Mucosa of descending colon (tissue), 1 donor: ENCODE results near the genes OR11H1, IL17RA and TMEM121B.

DNA sequence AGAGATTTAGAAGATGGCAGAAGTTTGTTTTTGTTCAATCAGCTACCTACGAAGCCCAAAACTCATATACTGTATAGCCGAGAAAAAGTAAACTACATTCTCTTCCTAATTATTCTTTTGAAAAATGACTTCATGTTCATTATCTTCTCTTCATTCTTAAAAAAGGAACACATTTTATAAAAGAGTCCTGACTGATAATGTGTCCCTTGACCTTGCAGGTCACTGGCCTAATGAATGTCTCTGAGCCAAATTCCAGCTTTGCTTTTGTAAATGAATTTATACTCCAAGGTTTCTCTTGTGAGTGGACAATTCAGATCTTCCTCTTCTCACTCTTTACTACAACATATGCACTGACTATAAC lies at the start of gene OR11H1:
OR11H1 (plus strand) TSS at position 231 of the 361 bp plus-strand sequence.
- PRO-cap = no peak

- PRO-cap = no peak
Measured at GRCh38 chr22:16679633-16680059, 87.0 kb upstream of the CCT8L2 start.

DNA sequence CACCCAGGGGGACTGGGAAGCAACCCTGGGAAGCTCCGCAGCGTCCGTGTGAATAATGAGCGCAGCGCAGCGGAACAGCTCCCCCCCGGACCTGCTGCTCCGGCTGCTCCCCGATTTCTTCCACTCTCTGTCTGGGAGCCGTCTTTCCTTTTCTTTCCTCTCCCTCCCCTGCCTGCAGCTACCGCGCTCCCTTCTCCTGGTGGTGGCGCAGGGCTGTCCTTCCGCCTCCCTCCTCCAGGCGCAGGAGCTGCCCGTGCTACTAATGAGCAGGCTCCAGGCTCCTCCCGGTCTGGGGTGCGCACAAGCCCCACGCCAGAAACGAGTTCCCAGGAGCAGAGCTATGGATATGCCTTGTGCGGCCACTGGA lies 107.3 kb downstream of the XKR3 start:
- PRO-cap = no peak

- PRO-cap = bidirectional peak, plus-strand start at chr22:17084961, minus-strand start at chr22:17084826; unidirectional peak, plus-strand start at chr22:17085269
Measured at GRCh38 chr22:17084247-17085385, at the start of gene IL17RA. IL17RA (plus strand) TSS chr22:17085000.

DNA sequence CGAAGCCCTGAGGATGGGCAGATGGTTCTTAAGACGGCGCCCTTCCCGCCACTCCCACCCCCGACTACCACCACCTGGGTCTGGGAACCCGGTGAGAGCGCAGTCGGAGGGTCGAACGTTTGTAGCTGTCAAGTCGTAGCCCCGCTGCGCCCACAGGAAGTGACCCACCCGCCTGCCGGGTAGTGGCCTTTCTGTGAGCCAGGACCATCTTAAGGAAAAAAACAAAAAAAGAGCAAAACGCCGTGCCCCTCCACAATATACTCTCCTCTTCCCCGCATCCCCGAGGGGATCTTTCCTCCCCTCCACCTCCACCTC lies 1.1 kb downstream of the IL17RA start:
- PRO-cap = no peak

DNA sequence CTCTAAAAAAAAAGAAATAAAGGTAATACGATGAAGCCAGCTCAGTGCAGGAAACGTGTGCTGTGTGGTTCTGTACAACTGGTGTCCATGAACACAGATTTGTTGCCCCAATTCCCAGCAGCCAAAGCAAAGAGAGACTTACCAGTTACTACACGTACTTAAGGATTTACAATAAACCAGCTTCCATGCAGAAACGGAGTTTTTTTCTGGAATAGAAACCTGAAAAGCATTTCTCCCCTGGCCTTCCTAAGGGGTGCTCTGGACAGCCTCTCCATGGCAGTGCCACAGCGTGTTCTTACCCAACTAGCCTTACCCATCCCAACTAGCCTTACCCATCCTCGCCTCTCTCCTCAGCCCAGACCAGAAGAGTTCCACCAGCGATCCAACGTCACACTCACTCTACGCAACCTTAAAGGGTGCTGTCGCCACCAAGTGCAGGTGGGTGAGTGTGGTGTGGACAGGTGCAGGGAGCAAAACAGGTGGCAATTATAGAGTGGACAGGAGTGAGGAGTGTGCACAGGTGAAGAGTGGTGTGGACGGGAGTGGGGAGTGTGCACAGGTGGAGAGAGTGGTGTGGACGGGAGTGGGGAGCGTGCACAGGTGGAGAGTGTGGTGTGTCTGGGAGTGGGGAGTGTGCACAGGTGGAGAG lies 17.9 kb downstream of the TMEM121B start:
- PRO-cap = no peak

GRCh38 chr22:17106561-17107116 lies 14.5 kb downstream of the TMEM121B start:
- PRO-cap = no peak

GRCh38 chr22:17120714-17122080 lies at the start of gene TMEM121B:
TMEM121B (minus strand) TSS chr22:17121360.
- PRO-cap = no peak

- PRO-cap = unidirectional peak, minus-strand start at chr22:17369062
Measured at GRCh38 chr22:17368462-17369379, 539 bp upstream of the CECR2 start.

- PRO-cap = no peak
Measured at GRCh38 chr22:17570629-17571648, 7.6 kb downstream of the SLC25A18 start.

DNA sequence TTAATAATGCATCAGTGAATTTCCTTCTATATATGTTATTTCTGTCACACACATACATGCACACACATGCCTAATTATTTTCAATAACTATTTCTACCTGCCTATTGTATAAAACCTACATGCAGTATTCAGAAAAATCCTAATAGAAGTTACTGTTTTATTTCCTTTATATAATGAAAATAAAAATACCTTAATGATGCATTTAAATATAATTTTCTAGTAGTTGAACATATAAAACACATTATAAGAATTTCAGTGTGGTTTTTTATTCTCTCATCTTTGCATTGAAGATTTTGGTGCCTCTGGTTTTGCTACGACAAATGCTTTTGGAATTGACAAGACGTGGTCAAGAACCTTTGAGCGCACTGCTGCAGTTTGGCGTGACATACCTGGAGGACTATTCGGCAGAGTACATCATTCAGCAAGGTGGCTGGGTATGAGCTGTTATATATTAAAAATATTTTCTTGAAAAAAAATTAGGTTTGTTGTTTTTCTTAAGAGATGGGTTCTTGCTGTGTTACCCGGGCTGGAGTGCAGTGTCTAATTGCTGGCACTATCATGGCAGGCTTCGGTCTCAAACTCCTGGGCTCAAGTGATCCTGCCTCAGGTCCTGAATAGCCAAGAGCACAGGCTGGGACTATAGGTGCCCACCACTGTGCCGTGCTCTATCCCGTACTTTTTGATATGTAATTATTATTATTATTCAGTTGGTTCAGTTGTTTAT lies 63.6 kb downstream of the BCL2L13 start:
- PRO-cap = no peak

- PRO-cap = no peak
Measured at GRCh38 chr22:17726459-17727390, 47.5 kb downstream of the BID start.

- PRO-cap = no peak
Measured at GRCh38 chr22:17748565-17749111, 25.6 kb downstream of the BID start.

GRCh38 chr22:17772835-17773620 lies 1.2 kb downstream of the BID start:
- PRO-cap = no peak

DNA sequence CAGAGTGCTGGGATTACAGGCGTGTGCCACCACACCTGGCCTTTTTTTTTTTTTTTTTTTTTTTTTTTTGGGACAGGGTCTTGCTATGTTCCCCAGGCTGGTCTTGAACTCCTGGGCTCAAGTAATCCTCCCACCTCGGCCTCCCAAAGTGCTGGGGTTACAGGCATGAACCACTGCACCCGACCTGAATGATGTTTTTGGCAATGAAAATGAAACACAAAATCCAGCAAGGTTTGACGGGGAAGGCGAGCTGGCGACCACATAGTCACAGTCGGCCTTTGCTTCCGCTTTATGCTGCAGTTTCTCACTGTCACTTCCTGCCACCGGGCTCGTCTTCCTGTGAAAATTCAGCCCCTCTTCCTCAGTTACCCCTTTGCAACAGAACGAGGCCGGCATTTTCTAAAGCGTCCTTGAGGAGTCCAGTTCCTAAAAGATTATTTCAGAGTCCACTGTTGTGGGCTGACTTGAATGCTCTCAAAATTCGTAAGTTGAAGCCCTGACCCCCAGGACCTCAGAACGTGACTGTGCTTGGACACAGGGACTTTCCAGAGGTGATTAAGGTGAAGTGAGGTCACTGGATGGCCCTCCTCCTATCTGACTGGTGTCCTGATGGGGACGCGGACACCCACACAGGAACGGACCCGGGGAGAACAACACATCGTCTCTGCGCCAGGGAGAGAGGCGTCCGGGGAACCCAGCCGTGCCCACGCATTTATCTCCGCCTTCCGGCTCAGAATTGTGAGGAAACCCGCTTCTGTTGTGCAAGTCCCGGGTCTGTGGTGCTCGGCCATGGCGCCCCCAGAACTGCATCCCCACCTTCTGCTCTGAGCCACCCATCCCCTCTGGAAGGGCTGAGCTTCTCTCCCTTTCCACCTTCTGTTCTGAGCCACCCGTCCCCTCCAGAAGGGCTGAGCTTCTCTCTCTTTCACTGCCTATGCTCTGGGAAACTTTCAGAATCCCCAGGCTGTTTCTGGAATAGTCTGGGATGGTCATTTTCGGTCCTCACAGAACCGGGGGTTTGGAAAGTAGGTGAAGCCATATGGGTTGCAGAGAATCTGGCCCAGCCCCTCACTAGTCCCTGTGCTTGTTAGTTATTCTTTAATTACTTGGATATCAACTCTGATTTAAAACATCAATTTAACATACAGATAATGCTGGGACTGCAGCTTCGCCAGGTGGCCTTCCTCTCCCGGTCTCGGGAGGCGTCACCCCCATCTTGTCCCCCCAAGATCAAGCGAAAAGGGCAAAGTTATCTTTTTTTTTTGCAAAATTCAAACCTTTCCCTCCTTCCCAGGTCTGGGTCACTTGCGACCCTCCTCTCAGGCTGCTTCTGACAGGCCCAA lies 3.2 kb upstream of the BID start:
- PRO-cap = bidirectional peak, plus-strand start at position 364 of the sequence, minus-strand start at position 280 of the sequence; bidirectional peak, plus-strand start at position 632 of the sequence, minus-strand start at position 652 of the sequence

DNA sequence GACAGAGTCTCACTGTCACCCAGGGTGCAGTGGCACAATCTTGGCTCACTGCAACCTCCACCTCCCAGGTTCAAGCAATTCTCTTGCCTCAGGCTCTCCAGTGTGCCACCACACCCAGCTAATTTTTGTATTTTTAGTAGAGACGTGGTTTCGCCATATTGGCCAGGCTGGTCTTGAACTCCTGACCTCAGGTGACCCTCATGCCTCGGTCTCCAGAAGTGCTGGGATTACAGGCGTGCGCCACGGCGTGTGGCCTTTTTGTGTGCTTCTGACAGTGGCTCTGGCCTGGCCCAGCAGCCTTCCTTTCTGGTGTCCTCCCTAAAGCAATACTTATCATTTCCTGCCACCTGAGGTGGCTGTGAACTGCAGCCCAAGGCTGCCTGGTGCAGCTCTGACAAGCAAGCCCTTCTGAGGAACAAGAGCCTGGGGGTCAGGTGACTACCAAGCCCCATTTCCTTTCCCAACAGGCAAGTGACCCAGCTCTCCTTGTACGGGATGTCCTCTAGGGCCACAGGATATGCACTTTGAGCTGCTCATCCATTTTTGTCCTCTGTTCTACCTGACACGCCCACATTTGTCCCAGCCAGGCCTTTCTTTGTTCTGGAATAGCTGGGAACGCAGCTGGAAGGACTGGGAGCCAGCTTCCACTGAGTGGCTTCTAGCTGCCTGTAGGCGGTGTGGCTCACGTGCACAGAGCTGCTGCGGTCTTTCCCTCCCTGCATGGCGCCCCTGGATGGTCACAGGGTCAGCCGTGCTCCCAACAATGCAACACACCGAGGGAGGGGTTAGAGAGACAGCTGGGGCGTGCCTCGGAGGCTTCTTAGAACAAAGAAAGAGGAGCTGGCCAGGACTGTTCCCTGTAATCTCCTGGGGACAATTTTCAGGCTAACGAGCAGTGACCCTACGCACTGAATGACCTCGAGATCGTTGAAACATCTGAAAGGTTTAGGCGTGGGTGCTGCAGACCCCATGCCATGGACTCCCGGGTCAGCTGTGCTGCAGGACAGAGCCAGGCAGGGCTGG lies 12.3 kb upstream of the BID start:
- PRO-cap = no peak

GRCh38 chr22:17813160-17813531 lies 38.9 kb upstream of the BID start:
- PRO-cap = no peak

GRCh38 chr22:17895228-17895839 lies 121.1 kb upstream of the BID start:
- PRO-cap = no peak

DNA sequence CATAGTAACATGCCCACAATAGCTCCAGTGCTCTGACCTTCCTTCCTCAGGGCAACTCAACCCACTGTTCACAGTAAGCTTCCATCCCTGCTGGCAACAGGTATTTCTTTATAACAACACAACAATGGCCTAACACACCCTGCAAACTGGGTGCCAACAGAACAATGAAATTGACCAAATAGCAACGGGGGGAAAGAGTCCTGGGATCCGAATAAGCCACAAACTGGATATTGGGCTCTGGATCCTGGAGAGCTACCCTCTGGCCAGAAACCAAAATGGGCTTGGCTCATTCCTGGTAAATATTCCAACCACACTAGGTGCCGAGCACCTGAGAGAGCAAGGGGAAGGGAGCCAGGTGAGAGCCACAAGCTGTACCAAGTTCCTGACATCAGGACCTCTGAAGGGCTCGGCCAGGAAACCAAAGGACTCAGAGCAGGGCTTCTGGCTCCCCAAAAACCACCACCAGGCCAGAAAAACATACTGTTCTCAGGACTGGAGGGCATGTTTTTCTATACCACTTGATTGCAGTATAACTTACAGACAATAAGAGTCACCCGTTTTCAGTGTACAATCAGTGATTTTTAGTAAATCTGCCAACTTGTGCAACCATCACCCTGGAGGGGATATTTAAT lies 99.4 kb downstream of the MICAL3 start:
- PRO-cap = no peak

GRCh38 chr22:17950900-17951214 lies 73.5 kb downstream of the MICAL3 start:
- PRO-cap = no peak